LHCN-M2 (cell line): ENCODE measurements around a stretch of chr12.

DNA sequence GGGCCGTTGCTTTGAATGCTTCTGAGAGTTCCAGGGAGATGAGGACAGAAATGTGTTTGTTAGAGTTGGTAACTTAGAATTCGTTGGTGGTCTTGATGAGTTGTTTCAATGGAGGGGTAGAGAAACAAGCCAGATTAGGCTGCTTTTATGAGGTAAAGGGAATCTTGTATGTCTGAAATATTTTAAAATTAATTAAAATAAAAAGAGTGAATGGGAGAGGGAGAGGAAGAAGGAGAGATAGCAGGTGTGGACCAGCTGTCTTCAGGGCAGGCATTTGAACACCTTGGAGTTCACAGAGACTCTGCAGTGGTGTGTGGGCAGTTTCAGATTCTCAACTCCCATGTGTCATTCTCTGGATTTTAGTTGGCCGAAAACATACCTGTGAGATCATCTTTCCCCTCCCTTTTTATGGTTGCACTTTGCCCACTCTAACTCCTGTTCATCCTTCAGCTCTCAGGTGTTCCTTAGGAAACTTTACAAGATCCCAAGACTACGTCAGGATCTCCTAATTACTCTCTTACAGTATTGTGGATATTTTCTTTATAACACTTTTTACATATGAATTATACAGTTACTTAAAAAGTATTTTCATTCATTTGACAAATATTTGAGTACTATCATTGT lies 108.1 kb downstream of the ERC1 start:
- RAMPAGE, long total RNA, result no peak

DNA sequence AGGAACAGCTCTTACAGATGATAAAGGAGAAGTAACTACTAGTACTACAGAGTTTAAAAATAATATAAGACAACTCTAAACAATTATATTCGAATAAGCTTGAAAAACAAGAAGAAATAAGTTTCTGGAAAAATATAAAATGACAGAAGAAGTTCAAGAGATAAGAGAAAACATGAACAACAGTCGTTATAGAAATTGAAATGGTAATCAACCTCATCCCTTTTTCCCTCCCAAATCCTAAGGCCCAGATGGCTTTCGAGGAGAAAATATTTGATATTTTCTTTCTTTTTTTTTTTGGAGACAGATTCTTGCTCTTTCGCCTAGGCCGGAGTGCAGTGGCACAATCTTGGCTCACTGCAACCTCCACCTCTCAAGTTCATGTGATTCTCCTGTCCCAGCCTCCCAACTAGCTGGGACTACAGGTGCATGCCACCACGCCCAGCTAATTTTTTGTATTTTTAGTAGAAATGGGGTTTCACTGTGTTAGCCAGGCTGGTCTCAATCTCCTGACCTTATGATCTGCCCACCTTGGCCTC lies 133.8 kb downstream of the ERC1 start:
- RAMPAGE, long total RNA, result no peak

GRCh38 chr12:1601389-1602183 lies 7.2 kb upstream of the FBXL14 start:
- RAMPAGE, long total RNA, result no peak

DNA sequence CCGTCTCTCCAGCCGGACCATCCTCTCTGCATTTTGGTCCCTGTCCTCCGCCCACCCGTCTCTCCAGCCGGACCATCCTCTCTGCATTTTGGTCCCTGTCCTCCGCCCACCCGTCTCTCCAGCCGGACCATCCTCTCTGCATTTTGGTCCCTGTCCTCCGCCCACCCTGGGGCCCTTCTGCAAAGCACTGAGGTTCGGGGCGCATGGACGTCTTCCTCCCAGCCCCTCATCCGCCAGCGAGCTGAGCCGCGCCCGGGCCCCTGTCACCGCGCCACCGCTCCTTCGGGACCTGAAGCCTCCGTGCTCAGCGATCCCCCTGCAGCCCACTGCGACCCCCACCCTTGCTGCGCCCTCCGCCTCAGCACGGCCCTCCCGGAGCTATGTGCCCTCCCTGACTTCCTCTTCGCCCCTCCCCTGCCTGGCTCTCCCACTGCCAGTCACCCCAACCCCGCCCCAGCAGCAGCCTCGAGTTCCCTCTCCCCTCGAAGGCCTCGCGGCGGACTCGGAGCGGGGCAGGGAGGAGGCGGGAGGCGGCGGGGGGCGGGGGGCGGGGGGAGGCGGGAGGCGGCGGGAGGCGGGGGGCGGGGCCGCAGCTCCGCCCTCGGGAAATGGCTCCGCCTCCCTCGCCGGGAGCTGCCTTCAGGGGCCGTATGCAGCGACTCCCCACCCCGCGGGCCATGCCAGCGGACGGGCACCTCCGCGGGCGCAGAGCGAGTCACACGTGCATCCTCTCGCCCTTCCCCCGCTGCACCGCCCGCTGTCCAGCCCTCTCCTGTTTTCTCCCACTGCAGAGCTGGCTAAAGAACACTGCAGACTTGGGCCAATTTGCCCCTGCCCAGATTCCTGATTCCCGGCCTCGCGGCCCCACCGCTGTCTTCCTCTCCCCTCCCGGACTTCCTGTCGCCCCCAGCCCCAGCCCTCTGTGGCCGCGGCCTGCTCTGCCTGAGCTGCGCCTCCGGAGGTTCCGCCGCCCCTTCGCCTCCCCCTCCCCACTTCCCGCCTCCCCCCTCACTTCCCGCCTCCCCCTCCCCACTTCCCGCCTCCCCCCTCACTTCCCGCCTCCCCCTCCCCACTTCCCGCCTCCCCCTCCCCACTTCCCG lies 29.2 kb upstream of the ADIPOR2 start:
- RAMPAGE, long total RNA, result no peak

GRCh38 chr12:1668176-1668375 lies 22.8 kb upstream of the ADIPOR2 start:
- RAMPAGE, long total RNA, result no peak

- RAMPAGE, long total RNA, result no peak
Observed at GRCh38 chr12:1668679-1669618, 21.9 kb upstream of the ADIPOR2 start.

- RAMPAGE, long total RNA, result no peak
Observed at GRCh38 chr12:1670855-1671399, 19.9 kb upstream of the ADIPOR2 start.

DNA sequence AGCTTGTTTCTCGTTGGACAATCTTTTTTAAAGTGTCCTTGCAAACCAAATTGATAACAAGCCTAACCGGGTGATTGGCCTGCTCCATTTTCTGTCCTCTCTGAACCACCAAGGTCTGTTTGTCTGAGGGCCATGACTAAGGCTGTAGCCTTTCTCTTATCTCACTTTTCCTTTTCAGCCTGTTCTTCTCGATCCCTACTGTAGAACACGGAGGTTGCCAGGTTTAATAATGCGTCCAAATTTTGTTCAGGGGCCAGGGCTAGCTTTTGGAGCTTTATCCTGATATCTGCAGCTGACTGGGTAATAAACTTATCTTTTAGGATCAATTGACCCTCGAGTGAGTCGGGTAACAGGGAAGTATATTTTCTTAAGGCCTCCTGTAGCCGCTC lies 23.2 kb downstream of the ADIPOR2 start:
- RAMPAGE, long total RNA, result no peak

DNA sequence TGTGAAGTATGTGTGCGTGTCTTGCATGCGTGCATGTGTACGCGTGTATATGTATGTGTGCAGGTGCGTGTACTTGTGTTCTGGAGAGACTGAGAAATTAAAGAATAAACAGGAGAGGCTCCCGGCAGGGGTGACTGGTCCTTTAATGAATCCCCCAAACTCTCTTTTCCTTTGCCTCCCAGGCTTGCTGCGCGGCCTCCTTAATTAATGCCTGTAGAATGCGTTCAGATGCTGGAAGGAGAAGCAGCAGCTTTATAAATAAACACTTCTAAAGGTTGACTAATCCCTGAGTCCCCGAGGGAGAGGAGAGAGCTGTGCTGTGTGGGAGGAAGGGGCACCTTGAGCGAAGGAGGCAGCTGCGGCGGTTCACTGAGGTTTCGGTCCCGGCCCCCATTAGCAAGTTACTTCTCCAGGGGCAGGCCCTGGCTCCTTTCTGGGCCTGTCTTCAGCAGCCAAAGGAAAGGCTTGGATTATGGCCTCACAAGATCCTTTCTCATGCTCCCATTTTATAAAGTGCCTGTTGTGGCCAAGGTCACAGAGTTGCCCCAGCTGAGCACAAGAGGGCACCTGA lies 14.8 kb upstream of the CACNA2D4 start:
- RAMPAGE, long total RNA, result no peak

- RAMPAGE, long total RNA, result no peak
Observed at GRCh38 chr12:2074593-2075063, 21.8 kb downstream of the CACNA1C start.

DNA sequence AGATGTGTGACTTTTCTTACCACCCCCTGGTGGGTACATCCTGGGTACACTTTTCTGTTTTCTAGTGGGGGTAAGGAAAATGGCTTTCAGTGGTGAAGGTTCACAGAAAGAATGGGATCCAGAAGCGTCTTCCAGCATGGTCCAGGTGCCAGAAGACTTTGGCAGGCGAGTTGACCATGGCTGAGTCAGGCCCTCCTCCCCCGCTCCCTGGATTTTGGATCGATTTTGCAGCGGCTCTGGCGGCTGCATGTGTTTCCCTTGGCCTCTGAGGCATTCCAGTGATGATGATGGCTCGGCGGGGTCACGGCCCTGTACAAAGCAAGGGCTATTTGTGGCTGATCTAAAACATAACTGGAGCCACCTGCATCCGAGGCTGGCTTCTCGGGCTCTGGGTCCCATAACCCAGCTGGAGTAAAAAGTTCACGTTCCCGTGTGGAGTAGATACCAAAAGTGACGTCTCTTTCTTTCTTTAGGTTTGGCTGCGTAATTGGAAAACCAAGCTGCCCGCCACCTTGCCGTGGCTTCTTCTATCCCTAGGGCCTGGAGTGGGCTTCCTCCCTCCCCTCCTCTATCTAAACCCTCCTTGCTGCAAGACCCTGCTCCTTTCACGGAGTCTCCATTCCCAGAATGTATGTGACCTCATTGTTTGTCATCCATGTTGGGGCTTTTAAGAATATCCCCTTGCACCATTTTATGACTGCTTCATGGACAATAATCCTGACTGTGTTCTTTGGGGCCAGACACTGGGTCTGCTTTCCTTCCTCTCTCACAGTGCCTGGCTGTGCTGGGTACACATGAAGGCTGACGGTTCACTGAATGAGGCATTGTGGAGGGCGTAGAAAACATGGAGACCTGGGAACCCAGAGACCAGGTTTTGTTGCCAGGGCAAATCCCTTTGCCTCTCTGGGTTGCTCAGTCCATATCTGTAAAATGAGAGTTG lies 111.0 kb downstream of the CACNA1C start:
- RAMPAGE, long total RNA, result no peak

GRCh38 chr12:2229626-2230951 lies 177.3 kb downstream of the CACNA1C start:
- RAMPAGE, long total RNA, result no peak

DNA sequence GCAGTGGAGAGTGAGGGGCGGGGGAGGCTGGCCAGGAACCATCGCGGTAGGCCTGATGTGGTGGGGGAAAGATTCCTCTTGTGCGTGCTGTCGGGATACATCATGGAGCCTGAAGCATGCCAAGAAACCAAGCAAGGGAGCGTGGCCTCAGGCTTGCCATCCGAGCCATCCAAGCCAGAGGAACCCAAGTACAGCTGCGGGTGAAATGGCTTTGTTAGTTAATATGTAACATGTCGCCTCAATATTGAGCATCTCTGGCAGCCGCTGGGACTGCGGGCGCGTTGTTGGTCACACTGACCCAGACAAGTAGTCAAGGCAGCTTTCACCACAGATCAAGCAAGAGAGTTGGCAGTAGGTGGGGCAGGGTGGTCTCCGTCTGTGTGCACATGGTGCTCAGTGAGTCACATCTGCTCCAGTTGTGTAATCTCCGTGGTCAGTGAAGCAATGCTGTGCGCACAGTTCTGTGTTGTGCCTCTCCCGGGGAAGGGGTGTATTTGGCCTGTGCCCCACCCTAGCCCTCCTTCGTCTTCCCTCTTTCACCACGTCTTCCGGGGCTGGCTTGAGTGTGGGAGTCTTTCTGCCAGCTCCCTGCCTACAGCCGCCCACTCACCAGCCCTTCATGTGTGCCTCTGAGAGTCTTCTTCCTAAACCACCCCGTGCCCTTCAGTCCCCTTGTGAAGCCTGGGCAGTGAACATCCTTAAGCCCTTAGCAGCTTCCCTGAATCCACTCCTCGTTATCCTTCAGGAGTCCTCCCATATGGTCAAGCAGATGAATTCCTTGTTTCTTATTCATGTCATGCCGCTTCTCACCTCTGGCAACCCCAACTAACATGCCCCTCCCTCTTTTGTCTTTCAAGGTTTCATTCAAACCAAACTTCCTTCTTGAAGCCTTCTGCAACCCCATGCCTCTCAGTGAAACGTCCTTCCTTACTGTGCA lies 242.0 kb downstream of the CACNA1C start:
- RAMPAGE, long total RNA, result no peak

GRCh38 chr12:2325589-2326111 lies 272.9 kb downstream of the CACNA1C start:
- RAMPAGE, long total RNA, result no peak

DNA sequence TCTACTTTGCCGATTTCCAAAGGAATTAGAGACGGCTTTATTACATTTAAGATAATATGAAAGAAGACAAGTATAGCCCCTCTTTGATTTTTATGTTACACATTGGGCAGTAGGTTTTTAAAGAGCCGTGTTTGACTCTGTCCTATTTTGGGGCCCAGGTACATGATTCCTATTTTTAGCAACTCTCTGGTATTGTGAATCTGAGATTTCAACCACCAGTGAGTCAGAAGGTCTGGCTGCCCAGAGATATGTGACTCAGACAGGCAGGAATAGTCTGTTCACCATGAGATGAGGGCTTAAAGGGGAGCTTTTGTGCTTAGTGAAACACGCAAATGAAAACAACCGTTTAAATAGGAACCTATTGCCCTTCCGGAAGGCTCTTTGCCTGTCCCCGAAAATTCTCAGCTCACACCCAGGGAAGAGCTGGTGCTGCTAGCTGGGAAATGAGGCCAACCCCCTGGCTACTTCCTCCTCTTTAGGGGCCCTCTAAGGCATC lies 283.5 kb downstream of the CACNA1C start:
- RAMPAGE, long total RNA, result no peak

GRCh38 chr12:2376690-2377319 lies 324.0 kb downstream of the CACNA1C start:
- RAMPAGE, long total RNA, result no peak

DNA sequence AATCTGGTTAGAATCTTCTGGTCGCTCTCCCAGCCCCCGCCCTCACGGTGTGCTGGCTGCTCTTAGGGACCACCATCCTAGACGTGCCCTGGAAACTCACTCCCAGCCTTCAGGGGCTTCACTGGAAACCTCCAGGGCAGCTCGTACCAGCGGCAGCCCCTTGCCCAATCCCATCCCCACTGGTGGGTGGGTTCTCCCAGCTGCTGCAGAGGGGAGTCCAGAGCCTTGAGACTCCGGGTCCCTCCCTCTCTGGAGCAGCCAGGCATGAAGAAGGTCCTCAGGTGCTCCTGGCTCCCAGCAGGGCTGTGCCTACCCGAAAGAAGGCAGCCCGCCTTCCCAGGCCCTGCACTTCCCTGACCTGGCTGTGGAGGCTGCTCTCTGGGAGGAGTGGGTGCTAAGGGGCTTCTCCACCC lies 115.8 kb upstream of the FKBP4 start:
- RAMPAGE, long total RNA, result no peak

DNA sequence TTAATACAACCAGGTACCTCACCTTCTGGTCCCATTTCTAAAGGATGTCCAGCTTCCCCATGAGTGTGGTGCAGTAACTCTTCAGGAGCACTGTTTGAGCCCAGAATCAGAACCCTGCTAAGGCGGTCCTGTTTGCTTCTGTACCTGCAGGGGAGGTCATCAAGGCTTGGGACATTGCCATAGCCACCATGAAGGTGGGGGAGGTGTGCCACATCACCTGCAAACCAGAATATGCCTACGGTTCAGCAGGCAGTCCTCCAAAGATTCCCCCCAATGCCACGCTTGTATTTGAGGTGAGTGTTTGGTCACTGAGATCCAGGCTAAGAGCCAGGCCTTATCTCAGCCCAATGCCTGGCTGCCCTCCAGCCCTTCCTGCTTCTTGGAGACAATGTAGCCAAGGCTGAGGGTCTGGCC lies 2.8 kb downstream of the FKBP4 start:
- RAMPAGE, long total RNA, result no peak

DNA sequence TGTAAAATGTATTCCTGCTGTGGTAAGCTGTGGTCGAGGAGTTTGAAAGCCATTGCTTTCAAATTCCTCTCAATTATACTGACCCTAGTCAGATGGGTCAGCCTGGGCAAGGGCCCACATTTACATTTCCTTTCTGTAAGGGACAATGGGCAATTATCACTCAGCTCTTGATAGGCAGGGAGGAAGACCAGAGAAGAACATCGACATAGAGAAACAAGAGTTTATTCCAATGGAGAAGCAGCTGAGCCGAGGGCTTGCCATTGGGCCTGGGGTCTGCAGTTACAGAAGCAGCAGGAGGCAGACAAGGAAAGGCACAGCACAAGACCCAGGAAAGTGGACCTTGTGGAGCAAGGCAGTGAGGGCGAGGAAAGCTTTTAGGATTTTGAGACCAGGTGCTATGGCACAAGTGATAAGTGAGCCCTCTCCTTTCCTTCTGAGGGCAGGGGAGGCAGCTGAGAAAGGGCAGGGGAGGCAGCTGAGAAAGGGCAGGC lies 9.6 kb downstream of the NRIP2 start:
- RAMPAGE, long total RNA, result no peak

- RAMPAGE, long total RNA, result no peak
Observed at GRCh38 chr12:3041564-3041978, 35.6 kb upstream of the TSPAN9 start.